ENCODE data around the gene KCNMB1.

DNA sequence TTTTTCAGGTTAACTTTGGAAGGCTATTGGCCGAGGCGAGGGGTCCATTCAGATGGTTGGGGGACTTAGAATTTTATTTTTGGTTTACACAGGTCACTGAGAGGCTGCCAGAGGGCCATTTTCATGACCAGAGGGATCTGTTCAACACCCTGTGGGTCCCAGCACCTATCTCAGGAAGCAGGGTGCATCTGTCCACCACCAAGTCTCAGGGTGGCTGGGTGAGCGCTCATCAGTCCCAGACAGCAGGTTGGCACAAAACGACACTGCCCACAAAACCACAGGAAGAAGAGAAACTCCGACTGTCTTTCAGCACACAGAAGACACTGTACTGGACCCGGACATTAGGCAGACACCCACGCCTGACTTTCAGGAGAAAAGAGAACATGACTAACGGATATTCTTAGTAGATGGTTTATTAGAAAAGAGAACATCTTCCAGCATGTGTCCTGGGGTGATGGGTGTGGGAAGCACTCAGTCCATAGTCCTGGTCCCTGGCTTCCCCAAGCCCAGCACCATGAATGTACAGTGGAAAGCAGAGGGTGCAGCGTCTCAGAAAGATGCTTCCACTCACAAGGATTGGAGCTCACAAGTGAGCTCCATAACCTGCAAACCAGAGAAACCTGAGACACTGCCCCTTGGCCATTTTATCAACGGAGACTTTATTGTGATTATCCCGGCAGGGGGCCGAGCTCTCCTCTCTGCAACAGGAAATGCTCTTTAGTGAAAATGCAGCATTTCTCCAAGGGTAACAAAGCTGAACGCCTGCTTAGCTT is 35.7 kb upstream of the LCP2 start:
- PRO-cap = no peak
- RAMPAGE, long total RNA, 4 experiments = no peak in any of the 4 experiments

DNA sequence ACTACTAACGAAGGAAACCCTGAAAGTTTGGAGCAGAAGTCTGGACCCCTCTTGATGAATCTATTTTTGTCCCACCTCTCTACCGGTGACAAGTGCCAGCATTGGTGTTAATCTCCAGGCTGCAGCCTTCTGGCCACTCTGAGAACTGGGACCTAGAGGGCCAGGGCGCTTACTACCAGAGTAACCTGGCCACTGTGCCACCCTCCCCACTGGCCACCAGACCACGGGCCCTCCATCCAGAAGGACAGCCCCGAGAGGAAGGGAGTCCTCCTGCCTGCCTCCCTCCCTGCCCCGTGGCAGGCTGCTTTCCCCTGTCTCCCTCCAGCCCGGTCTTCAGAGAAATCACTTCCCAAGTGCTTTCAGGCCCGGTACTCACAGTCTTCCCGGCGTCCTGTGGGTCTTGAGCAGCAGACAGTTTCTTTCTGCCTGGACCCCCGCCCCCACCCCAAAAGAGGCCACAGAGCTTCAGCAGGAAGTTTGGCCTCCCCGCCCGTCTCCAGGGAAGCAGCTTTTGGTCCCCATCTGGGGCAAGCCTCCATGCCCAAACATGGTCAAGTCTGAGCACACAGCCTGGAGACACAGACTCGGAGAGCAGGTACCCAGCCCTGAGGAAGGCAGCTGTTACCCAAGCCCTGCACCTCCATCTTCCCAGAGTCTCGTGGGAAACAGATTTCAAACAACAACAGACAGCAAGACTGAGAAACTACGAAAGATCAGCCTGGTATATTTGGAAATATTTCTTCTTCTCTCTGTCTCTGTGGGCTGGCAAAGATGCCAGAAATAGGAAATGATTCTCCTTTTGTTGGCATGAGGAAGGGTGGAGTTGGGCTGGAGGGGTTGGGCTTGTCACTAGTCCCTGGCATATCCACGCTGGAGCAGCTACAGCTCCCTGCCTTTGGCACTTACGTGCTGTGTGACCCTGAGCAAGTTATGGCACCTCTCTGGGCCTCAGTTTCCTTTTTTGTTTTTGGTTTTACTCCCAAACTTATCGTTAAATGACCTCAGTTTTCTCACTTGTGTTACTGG is at the start of gene KCNMB1:
TSS of gene KCNMB1 (minus strand) at position 485 of the 1,026 bp plus-strand sequence.
- PRO-cap = unidirectional peak, plus-strand start at position 141 of the sequence; bidirectional peak, plus-strand start at position 573 of the sequence, minus-strand start at position 498 of the sequence; unidirectional peak, plus-strand start at position 862 of the sequence
- RAMPAGE, long total RNA, 4 experiments = start-site peak on the plus strand in 2 of 4 experiments, centred at positions 588 to 607 of the sequence, 60 to 104 reads per replicate; start-site peak on the minus strand in 4 of 4 experiments, centred at positions 474 to 490 of the sequence, 473 to 740 reads per replicate

GRCh38 chr5:170756849-170757681 is 26.5 kb upstream of the GABRP start:
- PRO-cap = no peak
- RAMPAGE, long total RNA, 4 experiments = no peak in any of the 4 experiments

- PRO-cap = no peak
- RAMPAGE, long total RNA, 4 experiments = no peak in any of the 4 experiments
These were observed 1.1 kb upstream of the GABRP start for GRCh38 chr5:170782243-170783019.

DNA sequence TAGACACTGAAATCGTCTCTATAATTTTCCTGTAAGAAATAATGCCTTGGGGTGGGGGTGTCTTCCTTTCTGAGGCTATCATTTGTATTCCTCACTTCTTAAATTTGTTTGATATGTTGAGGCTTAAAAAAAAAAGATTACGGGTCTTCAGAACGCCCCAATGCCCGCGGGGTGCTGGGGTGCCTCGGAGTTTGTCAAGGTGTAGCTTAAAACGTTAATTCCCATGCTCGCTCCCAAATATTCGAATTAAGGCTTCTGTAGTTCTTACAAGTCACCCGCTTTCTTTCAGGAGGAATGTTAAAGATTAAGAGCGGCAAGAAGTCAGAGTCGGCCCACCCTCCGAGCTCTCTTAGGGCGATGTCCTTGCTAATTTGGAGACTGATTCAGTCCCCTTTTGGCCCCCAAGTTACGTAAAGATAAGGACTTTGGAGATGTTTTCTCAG is 864 bp upstream of the NPM1 start:
- PRO-cap = no peak
- RAMPAGE, long total RNA, 4 experiments = no peak in any of the 4 experiments

- PRO-cap = no peak
- RAMPAGE, long total RNA, 4 experiments = no peak in any of the 4 experiments
These were observed 91.3 kb downstream of the FGF18 start for GRCh38 chr5:171510846-171511045.

GRCh38 chr5:171701150-171701476 is 84.5 kb upstream of the SMIM23 start:
- PRO-cap = no peak
- RAMPAGE, long total RNA, 4 experiments = no peak in any of the 4 experiments

GRCh38 chr5:171845389-171845588 is 59.7 kb downstream of the SMIM23 start:
- PRO-cap = no peak
- RAMPAGE, long total RNA, 4 experiments = no peak in any of the 4 experiments

DNA sequence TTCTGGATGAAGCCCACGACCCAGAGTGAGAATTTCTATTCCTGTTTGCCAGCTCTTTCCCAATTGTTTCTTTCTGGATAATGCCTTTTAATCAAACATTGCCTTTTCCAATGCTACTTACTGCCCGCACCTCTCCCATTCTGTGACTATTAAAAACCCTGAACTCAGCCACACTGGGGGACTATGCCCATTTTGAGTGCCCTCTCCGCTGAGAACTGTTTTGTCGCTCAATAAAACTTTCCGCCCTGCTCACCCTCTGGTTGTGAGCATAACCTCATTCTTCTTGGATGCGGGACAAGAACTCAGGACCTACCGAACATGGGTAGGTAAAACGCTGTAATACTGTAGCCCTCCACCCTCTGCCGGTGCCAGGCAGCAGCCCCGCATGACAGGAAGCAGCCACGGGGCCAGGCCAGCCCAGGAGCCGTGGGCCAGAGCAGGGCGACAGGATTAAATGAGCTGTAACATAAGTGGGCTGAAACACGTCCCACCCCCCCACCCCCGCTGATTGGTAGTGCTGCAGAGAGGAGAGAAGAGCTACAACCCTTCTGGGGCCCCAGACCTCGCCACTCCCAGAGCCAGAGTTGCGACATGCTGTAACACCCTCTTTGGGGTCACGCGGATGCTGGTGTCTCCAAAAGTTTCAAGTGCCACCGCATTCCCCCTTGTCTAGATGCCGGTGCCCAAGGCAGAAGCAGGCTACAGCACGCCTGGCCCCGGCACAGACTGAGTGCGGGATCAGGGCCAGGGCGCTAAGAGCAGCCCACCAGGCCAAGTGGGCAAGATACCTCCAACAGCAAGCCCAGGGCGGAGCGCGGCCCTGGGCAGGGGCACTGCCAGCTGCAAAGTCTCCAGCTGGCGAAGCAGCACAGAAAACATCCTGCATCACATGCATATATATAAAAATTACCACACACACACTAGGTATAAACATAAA is 81.9 kb downstream of the FBXW11 start:
- PRO-cap = no peak
- RAMPAGE, long total RNA, 4 experiments = no peak in any of the 4 experiments

GRCh38 chr5:172007151-172007765 is 820 bp upstream of the FBXW11 start:
- PRO-cap = no peak
- RAMPAGE, long total RNA, 4 experiments = no peak in any of the 4 experiments

- PRO-cap = no peak
- RAMPAGE, long total RNA, 4 experiments = no peak in any of the 4 experiments
These were observed 76.6 kb upstream of the FBXW11 start for GRCh38 chr5:172082839-172083538.

DNA sequence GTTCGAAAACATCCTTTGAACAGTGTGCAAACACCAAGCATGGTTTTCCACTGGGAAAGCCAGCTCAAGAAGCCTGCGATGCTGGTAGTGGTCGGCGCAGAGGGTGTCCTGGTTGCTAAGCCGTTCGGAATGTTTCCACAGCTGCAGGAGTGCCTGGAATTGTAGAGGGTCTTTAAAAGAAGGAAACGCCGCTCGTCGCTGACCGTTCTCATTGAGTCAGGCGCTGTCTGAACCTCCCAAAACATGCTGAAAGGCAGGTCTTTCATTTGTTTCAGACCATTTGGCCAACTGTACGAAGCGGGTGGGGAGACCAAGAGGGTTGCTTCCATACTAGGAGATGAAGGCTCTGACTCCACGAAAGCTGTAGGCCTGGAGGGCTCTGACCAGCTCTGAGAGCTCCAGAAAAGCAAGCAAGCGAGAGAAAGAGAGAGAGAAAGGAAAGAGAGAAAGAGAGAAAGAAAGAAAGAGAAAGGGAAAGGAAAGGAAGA is 1.4 kb upstream of the STK10 start:
- PRO-cap = no peak
- RAMPAGE, long total RNA, 4 experiments = no peak in any of the 4 experiments

GRCh38 chr5:172303896-172304173 is 20.3 kb upstream of the UBTD2 start:
- PRO-cap = no peak
- RAMPAGE, long total RNA, 4 experiments = no peak in any of the 4 experiments

- PRO-cap = no peak
- RAMPAGE, long total RNA, 4 experiments = no peak in any of the 4 experiments
These were observed 31.7 kb upstream of the UBTD2 start for GRCh38 chr5:172314936-172315907.

GRCh38 chr5:172364924-172365342 is 81.4 kb upstream of the UBTD2 start:
- PRO-cap = no peak
- RAMPAGE, long total RNA, 4 experiments = no peak in any of the 4 experiments

DNA sequence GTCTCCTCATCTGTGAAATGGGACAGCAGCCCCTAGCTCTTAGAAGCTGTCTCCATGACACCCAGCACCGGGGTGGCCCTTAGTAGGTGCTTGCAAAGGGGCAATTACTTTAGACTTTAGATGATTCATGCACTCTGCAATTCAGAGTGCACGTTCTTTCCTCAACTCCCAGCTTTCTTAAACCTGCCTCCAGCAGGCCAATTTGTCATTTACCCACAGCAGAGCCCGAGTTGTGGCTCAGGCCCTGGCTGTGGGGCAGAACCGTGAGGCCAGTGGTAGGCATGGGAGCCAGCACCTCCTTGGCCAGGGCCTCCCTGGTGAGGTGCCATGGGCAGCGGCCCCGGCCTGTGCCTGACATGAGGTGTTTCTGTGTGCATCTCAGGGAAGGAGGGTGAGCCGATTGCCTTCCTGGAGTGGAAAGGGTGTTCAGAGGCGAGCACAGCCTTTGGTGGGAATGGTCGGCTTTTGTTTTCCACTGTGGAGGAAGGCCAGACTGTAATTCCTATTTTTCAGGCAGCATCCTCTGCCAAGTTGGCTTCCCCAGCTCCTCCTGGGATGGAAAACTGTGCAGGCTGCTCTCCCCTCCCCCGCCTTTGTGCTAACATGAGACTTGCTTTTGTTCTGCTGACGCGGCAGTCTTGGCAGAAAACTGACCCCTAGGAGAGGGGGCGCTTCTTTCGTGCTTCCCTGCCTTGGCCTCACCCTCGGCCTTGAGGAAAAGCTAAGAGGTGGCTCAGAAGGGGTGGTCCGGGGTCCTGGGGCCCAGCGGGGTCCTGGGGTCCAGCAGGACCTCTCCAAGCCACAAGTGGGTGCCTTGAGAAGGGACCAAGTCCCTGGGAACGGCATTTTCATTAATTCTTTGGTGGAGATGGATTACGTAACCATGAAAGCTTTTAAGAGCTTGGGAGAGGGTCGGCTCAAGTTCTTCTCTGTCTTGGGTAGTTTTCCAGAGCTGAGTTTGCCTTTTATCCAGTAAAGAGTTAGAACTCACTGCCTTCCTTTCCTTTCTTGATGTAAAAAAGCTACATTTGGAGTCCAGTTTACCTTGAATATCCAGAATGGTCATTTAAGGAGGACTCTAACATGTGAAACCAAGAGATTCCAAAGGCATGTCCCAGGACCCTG is 51.2 kb downstream of the SH3PXD2B start:
- PRO-cap = unidirectional peak, minus-strand start at position 595 of the sequence
- RAMPAGE, long total RNA, 4 experiments = no peak in any of the 4 experiments

DNA sequence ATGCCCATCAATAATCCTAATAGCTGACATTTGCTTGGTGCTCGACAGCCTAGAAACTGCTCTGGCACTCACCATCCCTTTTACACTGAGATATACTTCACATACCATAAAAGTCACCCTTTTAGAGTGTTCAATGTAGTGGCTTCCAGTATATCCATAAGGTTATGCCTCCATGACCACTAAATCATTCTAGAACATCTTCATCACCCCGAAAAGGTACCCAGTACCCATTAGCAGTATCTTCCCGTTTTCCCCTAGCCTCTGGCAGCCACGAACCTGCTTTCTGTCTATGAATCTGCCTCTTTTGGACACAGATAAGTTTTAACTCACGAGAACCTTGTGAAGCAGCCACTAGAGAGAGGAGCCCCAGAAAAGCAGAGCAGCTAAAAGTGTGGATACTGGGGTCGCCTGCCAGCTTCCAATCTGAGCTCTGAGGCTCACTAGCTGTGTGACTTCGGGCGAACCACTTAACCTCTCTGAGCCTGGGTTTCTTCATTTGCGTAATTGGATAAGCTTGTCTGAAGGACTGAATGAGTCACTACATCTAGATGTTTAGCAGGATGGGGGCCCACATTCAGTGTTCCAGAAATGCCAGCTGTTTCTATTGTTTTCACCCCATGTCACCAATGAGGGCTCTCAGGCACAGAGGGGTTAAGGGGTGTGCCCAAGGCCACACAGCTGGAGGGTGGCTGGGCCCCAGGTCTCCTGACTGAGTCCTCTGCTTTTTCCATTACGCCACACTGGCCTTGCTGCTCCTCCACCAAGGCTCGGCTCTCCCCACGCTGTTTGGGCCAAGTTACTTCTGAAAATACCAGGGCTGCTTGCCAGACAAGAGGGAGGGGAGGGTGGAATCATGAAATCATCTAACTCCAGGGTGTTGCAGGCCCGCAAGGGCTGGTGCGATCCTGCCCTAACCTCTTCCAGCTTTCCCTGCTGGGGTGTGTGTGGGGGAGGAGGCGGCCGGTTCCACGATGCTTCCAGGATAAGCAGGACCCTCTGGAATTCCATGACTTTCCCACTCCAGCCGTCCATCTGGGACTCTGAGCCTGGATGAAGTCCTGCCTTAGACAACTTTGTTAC is 36.3 kb downstream of the SH3PXD2B start:
- PRO-cap = no peak
- RAMPAGE, long total RNA, 4 experiments = no peak in any of the 4 experiments

- PRO-cap = no peak
- RAMPAGE, long total RNA, 4 experiments = start-site peak on the minus strand in 1 of 4 experiments, at chr5:172441060-172441344 at its widest, 6 reads per replicate
These were observed 13.3 kb downstream of the SH3PXD2B start for GRCh38 chr5:172440956-172441526.

DNA sequence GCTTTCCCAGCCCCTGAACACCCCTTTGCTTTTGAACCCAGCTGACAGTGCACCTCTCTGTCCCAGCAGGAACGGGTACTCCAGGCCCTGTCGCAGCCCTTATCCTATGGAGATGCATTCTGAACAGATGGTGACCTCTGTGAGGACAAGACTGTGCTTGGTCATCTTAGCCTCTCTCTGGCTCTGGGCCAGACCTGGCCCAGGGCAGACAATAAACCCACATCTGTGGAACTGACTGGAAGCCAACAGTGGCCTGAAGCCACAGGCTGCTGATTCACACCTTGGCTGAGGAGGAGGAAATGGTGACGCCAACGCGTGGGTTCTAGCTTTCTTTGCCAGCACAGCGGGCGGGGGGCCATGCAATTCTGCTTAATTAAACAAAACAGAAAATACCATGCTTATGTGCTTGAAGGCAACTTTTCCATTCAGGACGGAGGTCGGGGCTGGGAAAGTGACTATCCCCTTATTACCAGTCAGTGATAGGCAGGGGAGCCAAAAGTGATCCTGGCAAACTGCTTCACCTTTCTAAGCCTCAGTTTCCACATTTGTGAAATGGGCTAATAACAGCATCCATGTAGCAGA is 10.8 kb downstream of the SH3PXD2B start:
- PRO-cap = no peak
- RAMPAGE, long total RNA, 4 experiments = no peak in any of the 4 experiments

- PRO-cap = no peak
- RAMPAGE, long total RNA, 4 experiments = no peak in any of the 4 experiments
These were observed 8.7 kb downstream of the SH3PXD2B start for GRCh38 chr5:172445399-172446330.

Data from sigmoid colon (tissue), 4 donors.